ENCODE measurements around the genes CLIC5, ENPP4, SLC25A27, IL17A and TRAM2.

DNA sequence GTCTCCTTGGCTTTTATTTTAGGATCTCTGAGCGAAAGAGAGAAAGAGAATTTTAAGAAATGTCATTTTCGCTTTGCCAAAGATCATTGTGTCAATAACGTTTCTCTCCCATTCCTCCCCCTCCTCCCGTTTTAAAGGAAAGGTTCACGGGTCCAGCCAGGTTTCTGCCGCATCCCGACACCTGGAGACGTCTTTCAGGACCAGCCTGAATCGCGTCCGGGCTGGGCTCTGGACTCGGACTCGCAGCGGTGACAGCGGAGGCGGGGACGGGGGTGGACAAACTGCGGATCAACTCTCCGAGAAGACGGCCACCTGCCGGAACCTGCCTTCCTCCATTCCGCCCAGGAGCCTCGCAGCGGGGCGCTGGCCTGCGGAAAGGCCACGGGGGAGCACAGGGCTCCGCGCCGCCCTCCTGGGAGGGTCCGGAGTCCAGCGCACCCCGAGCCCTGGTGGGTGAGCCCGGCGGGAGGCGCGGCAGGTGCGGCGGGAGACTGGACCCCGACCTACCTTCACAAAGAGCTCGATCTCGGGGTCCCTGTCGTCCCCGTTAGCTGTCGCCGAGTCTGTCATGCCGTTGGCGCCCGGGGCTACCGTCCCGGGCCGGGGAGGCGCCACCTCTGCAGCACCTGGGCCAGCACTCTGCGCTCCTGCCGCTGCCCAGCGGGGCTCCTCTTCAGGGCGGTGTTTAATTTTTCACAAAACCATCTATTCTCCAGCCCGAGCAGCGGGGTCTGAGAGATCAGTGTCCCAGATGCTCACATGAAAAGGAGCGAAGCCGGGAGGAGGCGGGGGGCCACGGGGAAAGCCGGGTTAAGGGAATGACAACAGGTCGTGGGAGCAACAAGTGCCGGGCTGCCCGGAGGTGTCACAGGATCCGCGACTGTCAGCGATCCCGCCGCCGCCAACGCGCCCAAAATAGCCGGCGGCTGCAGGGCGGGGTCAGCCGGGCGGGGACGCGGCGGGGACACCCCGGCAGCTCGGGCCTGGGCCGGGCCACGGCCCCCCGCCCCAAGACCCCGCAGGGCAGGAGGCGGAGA is at the start of gene CLIC5:
CLIC5 (minus strand) TSS at position 888 of the 1,037 bp plus-strand sequence.
- RRBS, result 3% methylated on average over 26 of the region's 90 CpGs

GRCh38 chr6:46129695-46130546 is at the start of gene ENPP4:
ENPP4 (plus strand) TSS chr6:46129989.
- RRBS, result 4% methylated on average over 2 of the region's 61 CpGs

- RRBS, result no CpG with 5 or more reads among the region's 3 CpGs
Measured at GRCh38 chr6:46379189-46379634, 112.0 kb downstream of the RCAN2 start.

DNA sequence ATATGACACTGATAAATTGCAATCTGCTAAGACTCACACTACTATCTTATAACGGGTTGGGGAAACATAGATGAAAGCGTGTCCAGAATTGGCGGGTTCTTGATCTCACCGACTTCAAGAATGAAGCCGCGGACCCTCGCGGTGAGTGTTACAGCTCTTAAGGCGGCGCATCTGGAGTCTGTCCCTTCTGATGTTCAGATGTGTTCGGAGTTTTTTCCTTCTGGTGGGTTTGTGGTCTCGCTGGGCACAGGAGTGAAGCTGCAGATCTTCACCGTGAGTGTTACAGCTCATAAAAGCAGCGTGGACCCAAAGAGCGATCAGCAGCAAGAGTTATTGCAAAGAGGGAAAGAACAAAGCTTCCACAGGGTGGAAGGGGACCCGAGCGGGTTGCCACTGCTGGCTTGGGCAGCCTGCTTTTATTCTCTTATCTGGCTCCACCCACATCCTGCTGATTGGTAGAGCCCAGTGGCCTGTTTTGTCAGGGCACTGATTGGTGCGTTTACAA is 86.2 kb downstream of the RCAN2 start:
- RRBS, result no CpG with 5 or more reads among the region's 18 CpGs

DNA sequence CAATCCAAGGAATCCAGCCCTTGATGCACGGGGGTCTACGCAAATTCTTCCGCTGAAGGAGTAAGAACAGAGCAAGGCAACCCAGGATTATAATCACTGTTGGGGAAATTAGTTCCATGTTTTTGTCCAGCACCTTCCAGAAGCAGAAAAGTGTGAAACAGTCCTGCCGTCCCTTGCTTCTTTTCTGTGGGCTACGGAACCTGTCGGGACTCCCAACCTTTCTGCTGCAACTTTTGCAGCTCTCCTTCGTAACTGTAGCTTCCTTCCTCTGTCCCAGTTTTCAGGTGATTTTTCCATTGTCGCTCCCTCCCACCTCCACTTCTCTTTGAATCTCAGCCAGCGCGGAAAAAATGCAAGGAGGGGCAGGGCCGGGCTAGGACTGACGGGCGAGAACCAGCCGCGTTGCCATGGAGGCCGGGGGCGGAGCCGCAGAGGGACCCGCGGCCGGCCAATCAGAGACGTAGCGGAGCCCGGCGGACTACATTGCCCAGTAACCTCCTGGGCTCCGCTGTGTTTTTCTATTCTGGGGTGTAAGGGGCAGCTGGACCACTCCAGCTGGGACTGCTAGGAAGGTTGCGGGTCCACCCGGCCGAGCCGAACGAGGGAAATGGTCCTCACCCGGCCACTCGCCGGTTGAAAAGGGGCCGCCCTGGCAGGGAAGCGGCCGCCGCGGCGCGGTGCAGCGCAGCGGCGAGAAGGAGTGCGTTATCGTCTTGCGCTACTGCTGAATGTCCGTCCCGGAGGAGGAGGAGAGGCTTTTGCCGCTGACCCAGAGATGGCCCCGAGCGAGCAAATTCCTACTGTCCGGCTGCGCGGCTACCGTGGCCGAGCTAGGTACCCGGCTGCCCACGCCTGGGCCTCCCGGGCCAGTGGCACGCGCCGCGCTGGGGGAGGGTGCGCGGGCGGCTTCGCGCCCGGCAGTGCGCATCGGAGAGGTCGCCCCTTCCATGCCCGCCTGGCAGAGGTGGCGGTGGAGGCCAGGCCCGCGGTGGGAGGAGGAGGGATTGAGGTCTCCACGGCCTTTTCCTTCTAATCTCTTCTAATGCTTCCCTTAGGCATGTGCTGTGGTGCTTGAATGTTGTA is at the start of gene SLC25A27:
SLC25A27 (plus strand) TSS at position 511 of the 1,083 bp plus-strand sequence.
- RRBS, result 4% methylated on average over 25 of the region's 78 CpGs

DNA sequence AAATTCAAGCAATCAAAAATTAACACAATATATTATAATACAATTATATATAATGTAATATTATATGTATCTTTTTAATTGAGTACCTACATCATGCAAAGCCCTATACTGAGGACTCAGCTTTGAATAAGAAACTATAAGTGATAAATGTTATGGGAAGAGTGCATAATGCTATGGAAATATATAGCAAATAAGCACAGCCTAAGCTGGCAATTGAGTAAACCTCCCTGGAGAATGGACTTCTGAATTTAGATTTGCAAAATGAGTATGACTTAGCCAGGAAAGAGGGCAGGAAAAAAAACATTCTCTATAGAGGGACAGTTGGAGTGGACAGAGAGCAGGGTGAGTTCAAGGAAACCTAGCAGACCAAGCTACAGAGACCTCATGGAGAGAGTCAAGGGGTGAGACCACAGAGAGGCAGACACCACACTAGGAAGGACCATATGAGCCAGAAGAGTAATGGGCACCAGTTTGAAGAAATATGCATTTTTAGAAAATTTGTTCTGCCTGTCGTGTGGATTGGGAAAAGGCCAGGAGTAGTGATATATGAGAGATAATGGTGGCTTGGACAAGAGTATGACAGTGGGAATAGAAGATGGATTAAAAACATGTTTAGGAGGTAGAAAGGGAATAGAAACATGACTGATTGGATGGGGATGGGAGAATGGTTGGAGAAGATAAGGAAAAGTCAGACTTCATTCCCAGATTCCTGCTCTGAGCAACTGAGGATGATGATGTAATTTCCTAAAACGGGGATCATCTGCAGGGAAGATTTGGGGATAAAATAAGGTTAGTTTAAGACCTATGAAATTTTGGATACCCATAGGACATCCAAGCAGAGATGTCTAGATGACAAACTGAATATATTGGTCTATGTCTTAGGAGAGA is 15.5 kb upstream of the TDRD6 start:
- RRBS, result no CpG with 5 or more reads among the region's 2 CpGs

DNA sequence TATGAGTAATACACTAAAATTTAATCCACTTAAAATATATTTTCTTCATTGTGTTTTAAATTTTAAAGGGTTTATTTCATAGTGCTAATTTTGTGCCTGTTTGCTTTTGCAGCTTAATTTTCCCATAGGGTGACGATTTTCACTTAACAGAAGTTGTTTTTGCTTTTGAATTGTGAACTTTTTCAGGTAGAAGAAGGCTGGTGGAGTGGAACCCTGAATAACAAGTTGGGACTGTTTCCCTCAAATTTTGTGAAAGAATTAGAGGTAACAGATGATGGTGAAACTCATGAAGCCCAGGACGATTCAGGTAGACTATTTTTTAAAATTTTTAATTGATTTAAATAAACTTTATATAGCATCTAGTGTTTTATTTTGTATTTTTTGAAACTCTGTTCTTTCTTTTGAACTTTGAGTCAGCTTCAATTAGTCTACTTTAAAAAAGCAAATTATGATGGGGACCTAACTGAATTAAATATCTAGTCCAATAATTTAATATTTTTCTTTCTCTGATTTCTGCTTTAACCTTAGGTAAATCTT is 76.9 kb downstream of the CD2AP start:
- RRBS, result no CpG with 5 or more reads among the region's 2 CpGs

DNA sequence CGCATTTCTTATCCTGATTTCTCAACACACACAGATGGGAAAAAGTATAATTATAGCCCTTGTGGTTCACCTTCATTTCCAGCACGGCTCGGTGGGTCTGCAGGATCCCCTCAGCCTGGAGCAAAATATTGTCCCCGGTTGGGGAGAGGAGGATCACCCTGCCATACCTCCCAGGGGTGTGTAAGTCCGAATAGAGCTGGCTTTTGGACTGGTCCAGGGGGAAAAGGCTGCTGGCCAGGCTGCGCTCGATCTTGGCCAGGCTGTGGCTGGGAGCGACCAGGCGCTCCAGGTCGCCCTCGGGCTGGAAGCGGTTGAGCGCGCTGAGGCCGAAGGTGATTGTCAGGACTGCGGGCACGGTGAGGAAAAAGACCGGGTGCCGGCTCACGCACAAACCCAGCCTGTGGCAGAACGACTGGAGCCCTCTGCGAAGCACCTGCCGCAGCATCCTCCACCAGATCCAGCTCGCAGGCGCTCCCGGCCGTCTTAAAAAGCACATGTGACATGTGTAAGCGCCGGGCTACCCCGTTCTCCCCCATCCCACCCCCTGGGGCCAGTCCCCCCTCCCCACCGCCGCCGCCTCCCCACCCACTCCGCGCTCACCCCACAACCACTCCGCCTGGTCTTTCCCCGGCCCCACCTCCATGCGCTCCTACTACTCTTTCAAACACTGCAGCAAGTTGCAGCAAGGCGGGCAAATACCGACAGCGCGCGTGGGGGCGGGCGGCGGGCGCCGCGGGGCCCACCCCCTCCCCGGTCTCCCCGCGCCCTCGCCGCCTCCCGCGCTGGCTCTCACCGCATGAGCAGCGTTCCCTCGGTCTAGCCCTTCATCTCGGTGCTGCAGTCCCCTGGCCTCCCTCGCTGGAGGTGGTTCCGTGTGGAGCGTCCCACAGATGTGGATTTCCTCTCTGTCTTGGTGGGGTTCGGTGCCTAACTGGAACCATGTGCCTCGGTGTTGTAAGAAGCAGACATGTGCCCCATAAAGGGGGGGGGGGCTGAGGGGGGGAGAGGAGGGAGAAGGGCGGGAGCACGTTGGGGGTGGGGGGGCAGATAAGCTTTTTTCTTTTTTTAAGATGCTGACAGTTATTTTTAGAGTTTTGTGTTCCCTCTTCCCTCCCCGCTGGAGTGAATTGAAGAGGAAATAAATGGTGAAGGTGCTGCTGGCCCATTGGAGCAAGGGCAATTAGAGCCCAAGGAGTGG is 42.4 kb downstream of the PTCHD4 start:
- RRBS, result 5% methylated on average over 6 of the region's 68 CpGs

DNA sequence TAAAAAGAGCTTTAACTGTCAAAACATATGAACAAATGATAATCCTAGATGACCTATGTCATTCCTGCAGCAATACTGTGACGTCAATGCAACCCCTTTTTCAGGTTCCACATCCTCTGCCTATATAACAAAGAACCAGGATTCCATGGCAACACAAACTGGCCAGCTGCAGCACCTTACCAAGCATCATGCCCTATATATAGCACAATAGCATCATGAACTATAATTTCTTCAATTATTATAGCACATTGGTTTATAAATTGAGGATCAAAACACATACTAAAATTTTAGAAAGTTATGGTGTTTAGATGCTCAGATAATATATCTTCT is 615 bp upstream of the PTCHD4 start:
- RRBS, result no CpG with 5 or more reads among the region's 1 CpG

GRCh38 chr6:49565799-49566601 is 15.5 kb downstream of the C6orf141 start:
- RRBS, result no CpG with 5 or more reads among the region's 14 CpGs

GRCh38 chr6:49593356-49593819 is 42.9 kb downstream of the C6orf141 start:
- RRBS, result no CpG with 5 or more reads among the region's 3 CpGs

- RRBS, result no CpG with 5 or more reads among the region's 2 CpGs
Measured at GRCh38 chr6:50842386-50842705, 23.7 kb downstream of the TFAP2B start.

DNA sequence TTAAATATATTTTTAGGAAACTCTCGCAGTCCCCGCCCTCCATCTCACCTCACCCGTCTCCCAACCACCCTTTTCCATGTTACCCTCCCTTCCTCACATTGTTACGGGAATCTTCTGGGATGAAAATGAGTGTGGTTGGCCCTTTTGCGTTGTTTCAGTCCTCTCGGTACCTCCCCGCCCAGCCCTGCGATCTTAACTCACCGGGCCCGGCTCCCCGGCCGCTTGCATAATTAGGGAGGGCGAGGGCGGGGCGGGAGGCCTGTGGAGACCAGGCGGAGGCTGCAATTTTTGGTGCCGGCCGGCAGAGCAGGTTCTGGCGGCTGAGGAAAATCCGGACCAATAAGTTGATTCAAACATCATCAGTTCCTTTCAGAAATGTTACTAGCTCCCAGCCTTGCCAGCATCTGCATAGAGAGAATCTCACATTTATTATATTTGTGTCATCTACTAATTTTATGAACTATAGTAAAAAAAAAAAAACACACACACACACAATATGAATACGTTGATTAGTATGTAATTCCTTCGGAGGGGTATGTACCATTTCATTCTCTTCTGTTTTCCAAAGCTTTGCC is 25.2 kb downstream of the TFAP2B start:
- RRBS, result 7% methylated on average over 6 of the region's 22 CpGs

DNA sequence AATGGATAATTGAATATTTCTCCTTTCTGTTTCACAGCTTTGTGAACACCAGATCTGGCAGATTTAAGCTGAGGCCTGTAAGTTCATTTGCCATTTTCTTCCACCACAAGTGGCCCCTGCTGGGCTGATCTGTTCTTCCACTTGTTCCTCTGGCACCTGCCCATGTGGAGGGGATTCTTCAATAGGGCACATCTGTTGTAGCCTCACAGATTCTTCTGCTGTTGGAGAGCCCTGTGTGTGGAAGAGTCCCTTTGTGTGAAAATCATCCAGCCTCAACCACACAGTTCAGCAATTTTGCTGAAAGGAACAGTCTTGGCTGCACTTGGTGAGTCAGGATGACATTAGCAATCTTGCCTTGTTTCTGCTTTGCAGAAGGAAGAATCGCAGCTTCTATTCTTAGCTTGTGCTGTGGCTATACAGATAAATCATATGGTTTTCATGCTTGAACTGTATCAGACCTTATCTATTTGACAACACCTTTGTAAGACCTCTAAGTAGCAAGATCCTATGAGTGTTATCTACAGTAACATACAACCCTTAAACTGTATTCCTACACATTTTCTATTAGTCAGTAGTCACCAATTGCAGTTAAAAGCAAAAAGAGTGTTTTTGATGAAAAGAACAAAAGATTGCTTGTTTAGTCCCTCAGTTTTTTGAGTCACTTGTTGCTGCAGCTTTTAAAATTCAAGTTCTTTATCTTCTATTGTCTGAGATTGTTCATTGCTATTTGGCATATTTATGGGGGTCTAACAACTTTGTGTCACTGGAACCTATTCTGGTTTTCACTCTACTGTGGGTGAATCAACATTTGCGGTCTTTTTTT is 231.4 kb downstream of the TFAP2B start:
- RRBS, result no CpG with 5 or more reads among the region's 2 CpGs

DNA sequence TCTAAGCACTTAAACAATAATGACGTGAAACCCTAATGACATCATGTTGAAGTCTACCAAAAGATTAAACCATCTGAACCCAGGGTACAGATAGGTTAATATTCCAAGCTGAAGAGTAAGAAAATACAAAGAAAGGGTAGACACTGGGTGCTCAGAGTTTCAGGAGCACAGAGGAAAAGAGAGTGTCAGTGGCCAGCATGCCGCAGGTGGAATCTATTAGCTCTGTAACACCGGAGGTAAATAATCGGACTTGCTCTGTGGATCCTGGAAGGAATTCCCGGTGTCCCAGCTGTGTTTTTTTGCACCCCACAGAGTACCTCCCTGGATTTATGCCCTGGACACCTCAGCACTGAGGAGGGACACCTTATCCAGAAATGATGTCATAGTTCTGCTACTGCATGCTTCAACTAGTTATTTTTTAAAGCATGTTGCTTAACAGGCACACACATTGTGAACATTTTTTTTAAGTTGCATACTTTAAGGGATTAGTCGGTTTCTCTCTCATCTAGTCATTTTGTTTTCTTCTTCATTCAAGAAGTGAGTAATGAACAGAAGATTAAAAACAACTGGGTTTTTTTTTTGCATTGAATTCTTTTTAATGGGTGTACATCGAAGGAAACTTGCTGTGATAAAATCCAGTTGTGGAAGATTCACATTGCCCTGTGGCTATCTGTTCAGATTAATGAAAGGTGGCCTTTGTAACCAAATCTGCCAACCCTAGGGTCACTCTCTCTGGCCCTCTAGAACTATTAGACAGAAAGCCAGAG is 573.0 kb downstream of the PKHD1 start:
- RRBS, result 22% methylated on average over 3 of the region's 7 CpGs

GRCh38 chr6:51704895-51705289 is 382.5 kb downstream of the PKHD1 start:
- RRBS, result no CpG with 5 or more reads among the region's 1 CpG

GRCh38 chr6:52186199-52186647 is at the start of gene IL17A:
IL17A (plus strand) TSS chr6:52186375.
- RRBS, result no CpG with 5 or more reads among the region's 11 CpGs

- RRBS, result 2% methylated on average over 25 of the region's 71 CpGs
Measured at GRCh38 chr6:52576145-52577114, at the start of gene TRAM2. TRAM2 (minus strand) TSS chr6:52577060.

- RRBS, result no CpG with 5 or more reads among the region's 13 CpGs
Measured at GRCh38 chr6:52598001-52598955, 21.4 kb upstream of the TRAM2 start.